Subcutaneous preadipocyte (primary cell): ENCODE measurements around a stretch of chr22.

GRCh38 chr22:46237712-46238287, 12.3 kb downstream of the CDPF1 start:
- CAGE, long polyA plus RNA: no peak

GRCh38 chr22:46244983-46245997, 4.8 kb downstream of the CDPF1 start:
- CAGE, long polyA plus RNA: no peak

GRCh38 chr22:46269478-46269814, 1.6 kb downstream of the TTC38 start:
- CAGE, long polyA plus RNA: no peak

- CAGE, long polyA plus RNA: no peak
Observed at GRCh38 chr22:46346363-46347224, 11.1 kb downstream of the TRMU start.

GRCh38 chr22:46373948-46375067, 38.8 kb downstream of the TRMU start:
- CAGE, long polyA plus RNA: no peak

- CAGE, long polyA plus RNA: no peak
Observed at GRCh38 chr22:46530588-46531266, 6.7 kb downstream of the CELSR1 start.

GRCh38 chr22:46536414-46536843, 991 bp downstream of the CELSR1 start:
- CAGE, long polyA plus RNA: no peak

GRCh38 chr22:46547812-46548372, 10.5 kb upstream of the CELSR1 start:
- CAGE, long polyA plus RNA: no peak

GRCh38 chr22:46604303-46604791, 15.8 kb upstream of the GRAMD4 start:
- CAGE, long polyA plus RNA: no peak

- CAGE, long polyA plus RNA: no peak
Observed at GRCh38 chr22:46627440-46628000, 7.3 kb downstream of the GRAMD4 start.

- CAGE, long polyA plus RNA: no peak
Observed at GRCh38 chr22:46672474-46673119, 52.4 kb downstream of the GRAMD4 start.

GRCh38 chr22:46673972-46674221, 53.7 kb downstream of the GRAMD4 start:
- CAGE, long polyA plus RNA: no peak

GRCh38 chr22:46707435-46708160, 30.5 kb downstream of the CERK start:
- CAGE, long polyA plus RNA: no peak

- CAGE, long polyA plus RNA: no peak
Observed at GRCh38 chr22:46734837-46735796, 2.9 kb downstream of the CERK start.

DNA sequence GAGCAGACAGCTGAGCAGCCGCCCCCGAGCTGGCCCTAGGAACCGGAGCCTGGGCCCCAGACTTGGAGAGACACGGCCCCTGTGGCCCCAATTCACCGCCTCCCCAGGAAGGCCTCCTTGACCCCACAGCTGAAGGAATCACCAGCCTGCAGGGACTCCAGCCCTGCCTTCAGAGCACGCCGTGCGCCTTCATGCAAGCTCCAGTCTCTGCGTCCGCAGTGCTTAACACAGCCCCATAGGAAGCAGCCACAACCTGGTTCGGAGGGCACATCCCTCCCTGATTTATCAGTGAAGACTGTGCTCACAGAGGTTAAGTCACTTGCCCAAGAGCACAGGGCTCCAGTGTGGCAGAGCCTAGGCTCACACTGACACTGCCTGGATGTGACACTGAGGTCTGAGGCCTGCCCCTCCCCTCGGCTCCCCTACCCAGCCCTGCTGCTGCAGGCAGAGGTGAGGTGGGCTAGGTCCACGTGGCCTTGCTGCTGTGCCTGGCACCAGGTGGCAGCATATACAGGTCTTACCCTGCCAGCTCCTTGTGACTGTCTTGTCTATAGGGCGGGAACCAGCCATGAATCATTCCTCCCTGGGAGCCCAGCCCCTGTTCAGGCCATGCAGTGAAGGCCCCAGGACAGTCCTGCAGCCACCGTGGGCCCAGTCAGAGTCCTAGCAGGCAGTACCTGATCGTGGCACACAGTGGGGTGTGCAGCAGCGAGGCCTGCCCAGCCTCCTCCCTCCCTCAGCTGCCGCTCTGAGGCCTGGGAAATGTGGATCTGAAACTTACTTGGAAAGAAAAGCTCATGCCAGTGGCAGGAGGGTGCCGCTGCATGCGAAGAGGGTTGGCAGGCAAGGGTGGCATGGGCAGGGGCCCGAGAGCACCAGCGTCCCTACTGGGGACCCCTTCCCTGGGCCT, 1.0 kb upstream of the CERK start:
- CAGE, long polyA plus RNA: no peak

GRCh38 chr22:46780411-46780740, 17.9 kb downstream of the TBC1D22A start:
- CAGE, long polyA plus RNA: no peak

GRCh38 chr22:47062671-47063100, 300.2 kb downstream of the TBC1D22A start:
- CAGE, long polyA plus RNA: no peak

GRCh38 chr22:47089879-47090160, 327.4 kb downstream of the TBC1D22A start:
- CAGE, long polyA plus RNA: no peak

GRCh38 chr22:47328874-47329561, 566.6 kb downstream of the TBC1D22A start:
- CAGE, long polyA plus RNA: no peak

- CAGE, long polyA plus RNA: no peak
Observed at GRCh38 chr22:48263558-48263757, 225.9 kb upstream of the TAFA5 start.